Progenitor cell of endocrine pancreas (in vitro differentiated cells): ENCODE measurements around the genes SENP1, ANP32D, TEX49 and C1QL4.

DNA sequence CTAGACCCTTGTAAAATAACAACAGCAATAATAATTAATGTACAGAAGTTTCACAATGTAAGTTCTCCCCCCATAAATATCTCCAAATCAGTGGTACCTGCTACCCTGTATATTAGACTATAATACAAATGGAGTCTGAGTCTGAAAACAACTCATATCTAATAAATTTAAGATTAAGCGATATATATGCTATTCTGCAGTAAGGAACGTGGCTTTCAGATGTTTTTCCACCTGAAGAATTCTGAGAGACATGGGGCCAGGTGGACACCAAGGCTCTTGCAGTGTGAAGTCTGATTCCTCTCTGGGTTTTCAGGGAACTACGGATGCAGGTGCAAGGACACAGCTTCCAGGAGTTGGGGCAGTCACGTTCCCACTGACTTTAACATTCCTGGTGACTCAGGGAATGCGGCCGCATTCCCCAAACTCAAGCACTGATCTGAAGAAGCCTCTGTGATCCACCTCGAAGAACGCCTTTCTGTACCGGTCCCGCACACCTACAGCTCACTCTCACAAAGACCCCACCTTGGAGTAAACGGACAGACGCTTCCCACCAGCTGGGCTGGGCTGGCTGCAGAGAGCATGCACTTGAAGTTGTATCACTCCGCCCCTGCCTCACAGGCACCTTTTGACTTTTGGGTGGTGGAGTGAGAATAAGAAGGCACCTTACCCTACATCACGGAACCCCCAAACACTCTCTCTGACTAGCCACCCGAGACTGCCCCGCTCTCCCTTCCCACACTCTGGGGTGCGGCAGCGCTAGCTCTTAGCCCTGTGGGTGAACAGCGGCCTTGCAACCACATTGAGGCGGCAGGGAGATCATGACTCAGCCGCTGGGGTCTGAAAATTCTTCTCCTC lies 23.5 kb upstream of the HDAC7 start:
- PRO-cap = no peak

- PRO-cap = no peak
These were observed 4.4 kb downstream of the VDR start for GRCh38 chr12:47900121-47901094.

DNA sequence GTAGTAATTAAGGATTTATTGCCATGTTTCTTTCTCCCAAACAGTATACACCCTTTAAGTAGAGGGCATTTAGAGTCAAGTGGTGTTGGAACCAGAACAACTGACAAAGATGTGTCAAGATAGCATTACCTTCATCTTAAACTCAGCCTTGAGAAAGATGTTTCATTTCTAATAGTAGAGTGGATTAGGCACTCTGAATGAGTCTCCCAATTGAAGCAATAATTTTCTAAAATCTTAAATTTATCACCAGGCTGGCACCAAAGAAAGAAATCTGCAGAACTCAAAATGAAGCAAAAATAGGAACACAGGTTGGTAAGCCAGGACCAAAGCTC lies 8.1 kb upstream of the VDR start:
- PRO-cap = no peak

DNA sequence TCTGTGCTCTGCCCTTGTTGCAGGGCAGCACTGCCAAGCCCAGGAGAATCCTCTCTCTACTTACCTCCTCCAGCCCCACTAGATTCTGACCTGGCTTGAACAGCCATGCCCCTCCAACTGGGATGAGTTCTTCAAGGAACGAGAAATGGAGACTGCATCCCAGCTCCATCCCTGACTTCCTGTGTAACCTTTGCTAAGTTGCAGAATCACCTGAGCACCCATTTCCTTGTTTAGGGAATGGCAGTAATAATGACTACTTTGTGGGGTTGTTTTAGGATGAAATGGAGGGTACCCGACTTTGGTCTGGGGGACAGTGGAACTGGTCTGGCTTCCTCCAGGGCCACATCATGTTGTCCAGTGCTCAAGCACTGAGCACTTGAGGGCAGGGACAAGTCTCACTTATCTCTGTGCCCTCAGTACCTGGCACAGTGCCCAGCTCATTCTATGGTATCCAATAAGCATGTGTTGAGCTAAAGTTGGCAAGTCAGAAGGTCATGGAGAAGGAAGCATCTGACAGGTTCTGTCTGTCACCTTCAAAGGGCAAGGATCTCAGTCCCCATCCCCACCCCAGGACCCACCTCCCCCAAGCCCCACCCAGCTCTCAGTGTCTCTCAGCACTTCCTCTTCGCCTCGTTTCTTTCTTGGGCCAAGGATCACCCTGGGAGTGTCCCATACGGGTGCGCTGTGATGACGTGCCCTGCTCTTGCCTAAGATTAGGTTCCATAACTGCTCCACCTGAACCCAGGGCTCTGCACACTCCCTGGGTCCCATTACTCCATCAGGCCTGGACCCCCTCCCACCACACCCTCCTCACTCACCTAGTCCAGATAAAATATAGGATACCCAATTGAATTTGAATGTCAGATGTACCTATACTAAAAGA lies 24.4 kb upstream of the TMEM106C start:
- PRO-cap = no peak

DNA sequence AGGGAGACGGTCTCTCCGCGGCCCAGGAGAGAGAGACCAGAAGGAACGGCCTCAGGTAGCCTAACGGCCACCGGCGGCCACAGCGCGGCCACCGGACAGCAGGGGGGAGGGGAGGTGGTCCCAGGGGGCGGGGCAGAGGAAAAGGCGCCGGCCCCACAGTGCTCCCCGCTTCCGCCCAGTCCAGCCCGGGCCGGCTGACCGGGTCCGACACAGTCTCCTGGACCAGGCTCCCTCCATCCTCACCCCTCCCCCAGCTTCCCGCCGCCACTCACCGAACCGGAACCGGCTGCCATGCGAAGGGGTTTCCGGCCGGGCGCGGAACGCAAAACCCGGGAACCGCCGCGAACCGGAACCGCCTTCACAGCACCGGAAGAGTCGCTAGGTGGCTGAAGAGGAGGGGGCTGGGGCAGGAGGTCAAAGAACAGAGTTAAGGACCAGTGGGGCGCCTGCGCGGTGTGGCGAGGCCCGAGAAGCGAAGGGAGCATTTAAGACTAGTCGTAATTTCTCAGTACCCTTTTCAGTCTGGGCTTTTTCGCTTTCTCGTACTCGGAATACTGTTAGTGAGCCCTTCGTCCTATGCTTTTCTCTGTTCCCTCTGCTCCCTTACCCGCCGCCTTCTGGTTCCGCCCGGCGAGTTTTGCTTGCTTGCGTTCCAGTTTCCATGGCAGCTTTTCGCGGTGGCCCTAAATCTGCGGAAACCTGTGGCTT lies at the start of gene SENP1:
Gene SENP1 (minus strand): TSS at position 324 of the 708 bp plus-strand sequence.
- PRO-cap = bidirectional peak, plus-strand start at position 417 of the sequence, minus-strand start at position 619 of the sequence

- PRO-cap = no peak
These were observed 473 bp upstream of the SENP1 start for GRCh38 chr12:48106464-48106640.

- PRO-cap = no peak
These were observed 7.4 kb upstream of the CCDC184 start for GRCh38 chr12:48175929-48176510.

GRCh38 chr12:48350008-48350752 lies 539 bp downstream of the ZNF641 start:
- PRO-cap = bidirectional peak, plus-strand start at chr12:48350481, minus-strand start at chr12:48350347

DNA sequence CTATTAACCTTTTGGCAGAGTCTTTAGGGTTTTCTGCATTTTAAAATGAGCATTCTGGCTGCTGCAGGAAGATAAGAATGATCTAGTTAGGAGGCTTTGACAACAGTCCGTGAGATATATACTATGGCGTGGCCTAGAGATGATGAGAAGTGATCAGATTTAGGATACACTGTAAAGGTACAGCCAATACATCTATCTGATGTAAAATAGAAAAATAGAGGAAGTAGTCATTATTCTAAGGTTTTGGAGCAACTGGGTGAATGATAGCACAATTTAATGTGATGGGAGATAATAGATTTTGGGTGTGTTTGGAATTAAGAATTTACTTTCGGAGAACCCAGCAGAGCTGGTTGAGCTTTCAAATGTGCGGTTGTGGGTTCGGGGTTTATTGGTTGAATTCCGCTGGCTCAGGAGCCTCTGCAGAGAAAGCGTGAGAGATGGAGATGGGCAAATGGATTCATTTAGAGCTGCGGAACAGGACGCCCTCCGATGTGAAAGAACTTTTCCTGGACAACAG lies at the start of gene ANP32D:
Gene ANP32D (plus strand): TSS at position 332 of the 517 bp plus-strand sequence.
- PRO-cap = no peak

DNA sequence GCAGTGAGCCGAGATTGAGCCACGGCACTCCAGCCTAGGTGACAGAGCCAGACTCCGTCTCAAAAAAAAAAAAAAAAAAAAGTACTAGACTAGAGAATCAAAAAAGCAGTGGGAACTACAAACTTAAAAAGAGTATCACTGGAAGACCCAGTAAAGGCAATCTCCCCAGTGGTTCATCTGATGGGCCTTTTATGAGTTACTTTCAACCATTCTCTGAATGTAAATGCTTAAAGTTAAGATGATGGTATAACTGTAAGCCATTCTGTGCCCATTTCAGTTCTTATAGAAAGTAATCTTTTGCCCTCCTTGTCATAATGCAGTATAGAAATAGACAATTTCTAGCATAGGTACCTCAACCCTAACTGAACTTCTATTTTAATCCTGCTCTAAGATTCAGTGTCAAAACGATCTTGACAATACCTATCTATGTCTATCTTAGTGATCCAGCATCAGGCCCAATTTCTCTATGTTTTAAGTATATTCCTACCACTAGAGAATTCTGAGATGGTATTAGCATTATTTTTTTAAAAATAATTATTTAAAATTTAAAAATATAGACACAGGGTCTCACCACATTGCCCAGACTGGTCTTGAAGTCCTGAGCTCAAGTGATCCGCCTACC lies 29.5 kb downstream of the KANSL2 start:
- PRO-cap = no peak

DNA sequence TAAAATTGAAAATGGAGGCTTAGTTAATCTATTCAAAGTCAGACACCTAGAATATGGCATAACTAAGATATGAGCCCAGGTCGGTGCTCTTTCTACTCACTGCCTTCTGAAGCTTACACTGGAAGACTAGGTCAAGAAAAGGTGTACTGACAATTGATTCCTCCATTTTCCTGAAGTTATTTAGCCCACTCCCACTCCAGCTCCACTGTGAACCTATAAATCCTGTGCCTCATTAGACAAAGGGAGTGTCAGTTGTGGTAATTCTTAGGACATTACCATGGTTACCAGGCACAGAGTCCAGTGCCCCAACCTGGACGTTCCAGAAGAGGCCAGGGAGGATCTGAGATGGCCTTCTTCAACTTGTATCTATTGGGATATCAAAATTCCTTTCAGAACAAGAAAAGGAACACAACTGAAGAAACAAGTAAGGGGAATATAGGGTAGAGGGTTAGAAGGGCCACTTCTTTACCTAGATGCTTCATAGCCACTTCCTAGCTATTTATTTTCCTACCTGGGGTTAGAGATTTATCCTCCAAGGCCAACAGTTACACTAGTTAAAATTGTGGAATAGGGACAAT lies at the start of gene TEX49:
Gene TEX49 (plus strand): TSS at position 300 of the 578 bp plus-strand sequence.
- PRO-cap = no peak

DNA sequence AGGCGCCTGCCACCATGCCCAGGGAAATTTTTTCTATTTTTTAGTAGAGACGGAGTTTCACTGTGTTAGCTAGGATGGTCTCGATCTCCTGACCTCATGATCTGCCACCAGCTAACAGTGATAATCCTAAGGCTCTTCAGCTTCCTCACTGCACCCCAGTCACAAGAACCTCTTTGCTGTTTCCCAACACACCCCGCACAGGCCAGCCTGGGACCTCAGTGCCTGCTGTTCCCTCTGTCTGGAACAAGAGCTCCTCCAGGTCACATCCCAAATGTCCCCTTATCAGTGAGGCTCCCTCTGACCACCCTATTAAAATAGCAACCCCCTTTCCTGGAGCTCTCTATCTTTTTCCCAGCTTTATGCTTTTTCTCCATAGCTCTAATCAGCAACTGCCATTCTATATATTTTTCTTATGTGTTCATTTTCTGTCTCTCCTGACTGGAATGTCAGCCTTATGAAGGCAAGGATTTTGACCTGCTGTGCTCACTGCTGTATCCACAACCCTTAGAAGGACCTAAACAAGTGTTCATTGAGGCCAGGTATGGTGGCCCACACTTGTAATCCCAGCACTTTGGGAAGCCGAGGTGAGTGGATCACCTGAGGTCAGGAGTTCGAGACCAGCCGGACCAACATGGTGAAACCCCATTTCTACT lies 4.0 kb downstream of the ADCY6 start:
- PRO-cap = no peak

DNA sequence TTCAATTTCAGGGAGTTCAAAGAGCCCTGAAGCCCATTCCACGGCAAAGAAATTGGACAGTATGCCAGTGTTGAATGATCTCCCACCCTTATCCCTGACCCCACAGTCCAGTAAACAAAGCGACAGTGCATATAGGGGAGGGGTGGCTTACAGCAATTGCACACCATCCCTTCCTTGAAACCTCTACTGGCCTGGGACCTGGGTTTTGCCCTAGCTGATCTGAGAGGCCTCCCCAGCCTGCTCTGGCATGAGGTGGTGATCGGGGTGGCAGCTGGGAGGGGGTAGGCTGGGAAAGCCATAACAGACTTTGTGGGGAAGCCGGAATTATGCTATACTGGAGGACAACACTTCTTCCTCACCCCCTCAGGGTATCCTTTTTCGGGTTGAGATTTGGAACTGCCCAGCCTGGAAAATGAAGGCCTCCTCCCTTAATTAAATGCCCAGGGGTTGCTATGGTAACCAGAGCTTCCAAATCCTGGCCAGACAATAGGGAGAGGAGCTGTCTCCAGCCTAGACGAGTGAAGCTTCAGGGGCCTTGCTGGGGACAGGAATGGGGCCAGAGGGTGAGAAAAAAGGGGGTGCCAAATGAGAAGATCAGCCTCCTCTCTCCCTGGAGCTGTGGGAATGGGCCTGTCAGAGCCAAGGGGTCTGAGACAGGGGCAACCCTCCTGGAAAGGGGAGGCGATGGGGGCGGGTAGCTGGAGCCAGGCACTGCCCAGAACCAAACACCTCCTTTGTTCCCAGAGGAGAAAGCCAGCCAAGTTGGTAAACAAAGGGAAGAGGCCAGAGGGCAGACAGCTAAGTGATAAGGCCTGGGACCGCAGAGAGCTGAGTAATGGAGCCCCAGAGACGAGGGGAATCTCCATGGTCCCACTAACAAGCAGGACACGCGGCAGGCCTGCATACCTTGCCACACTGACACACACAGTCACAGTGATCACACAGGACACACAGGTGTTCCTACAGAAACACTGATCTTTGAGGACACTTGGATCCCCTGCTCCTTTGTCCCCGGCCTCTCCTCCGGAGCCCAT lies 17.7 kb upstream of the RND1 start:
- PRO-cap = bidirectional peak, plus-strand start at position 846 of the sequence, minus-strand start at position 626 of the sequence

GRCh38 chr12:48979434-48980559 lies 1.7 kb downstream of the WNT1 start:
- PRO-cap = no peak

- PRO-cap = no peak
These were observed 4.6 kb upstream of the PRKAG1 start for GRCh38 chr12:49022966-49023870.

GRCh38 chr12:49093677-49094088 lies 918 bp downstream of the DHH start:
- PRO-cap = no peak

- PRO-cap = no peak
These were observed 1.1 kb upstream of the DHH start for GRCh38 chr12:49095416-49096333.

DNA sequence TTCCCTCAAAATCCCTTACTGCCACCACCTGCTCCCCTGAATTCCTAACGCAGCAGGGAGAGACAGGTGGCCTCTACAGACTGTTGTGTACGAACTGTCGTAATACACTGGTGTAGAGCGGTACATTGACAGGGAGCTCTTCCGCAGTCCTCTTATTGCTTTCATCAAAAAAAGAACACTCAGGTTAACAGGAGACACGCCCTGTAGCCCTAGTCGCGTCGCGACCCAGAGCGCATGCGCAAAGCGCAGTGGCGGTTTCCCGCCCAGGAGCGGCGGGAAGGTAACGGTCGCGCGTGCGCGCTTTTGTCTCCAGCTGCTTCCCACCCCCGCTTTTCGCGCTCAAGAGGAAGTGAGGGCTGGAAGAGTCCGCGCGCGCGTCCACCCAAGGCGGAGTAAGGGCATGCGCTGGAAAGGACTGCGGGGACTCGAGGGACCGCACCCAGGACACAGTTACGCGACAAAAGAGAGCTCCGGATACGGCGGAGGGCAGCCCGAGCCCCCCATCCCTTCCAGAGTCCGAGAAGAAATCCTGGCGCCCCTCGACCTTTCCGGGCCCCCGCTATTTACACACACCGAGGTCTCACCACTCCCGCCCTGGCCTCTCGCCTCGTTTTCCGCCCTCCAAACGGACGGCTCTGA lies 515 bp downstream of the TUBA1B start:
- PRO-cap = bidirectional peak, plus-strand start at position 420 of the sequence, minus-strand start at position 180 of the sequence

DNA sequence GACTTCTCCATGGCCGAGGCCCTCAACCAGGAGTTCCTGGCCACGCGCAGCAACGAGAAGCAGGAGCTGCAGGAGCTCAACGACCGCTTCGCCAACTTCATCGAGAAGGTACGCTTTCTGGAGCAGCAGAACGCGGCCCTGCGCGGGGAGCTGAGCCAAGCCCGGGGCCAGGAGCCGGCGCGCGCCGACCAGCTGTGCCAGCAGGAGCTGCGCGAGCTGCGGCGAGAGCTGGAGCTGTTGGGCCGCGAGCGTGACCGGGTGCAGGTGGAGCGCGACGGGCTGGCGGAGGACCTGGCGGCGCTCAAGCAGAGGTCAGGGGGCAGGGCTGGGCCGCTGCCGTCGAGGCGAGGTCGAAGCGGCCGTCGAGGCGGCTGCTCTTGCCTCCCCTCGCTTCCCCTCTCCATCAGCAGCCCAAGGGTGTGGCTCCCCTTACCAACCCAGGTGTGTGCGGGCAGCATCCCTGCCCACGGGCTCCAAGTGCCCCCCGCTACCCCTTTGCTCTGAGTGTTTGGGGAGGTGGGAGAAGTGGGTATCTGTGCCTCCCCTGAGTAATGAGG lies 566 bp downstream of the PRPH start:
- PRO-cap = no peak

DNA sequence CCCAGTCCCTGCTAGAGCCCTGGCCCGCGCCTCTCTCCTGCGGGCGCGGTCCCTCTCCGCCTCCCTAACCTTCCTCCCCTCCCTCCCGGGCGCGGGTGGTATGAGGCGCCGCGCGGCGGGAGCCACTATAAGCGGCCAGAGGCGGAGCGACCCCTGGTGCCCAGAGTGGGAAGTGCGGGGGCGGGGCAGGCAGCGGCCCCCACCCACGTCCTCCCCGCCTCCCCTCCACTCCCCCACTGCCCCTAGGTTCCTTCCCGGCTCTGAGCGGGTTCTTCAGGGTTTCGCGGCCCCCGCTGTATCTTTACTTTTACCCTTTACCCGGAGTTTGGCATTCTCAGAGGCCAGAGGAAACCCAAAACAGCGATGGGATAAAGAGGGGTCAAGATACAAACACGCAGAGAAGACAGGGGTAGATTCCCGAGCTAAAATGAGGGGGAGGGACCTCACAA lies at the start of gene C1QL4:
Gene C1QL4 (minus strand): TSS at position 102 of the 449 bp plus-strand sequence.
- PRO-cap = unidirectional peak, minus-strand start at position 102 of the sequence